Smooth muscle cell (in vitro differentiated cells): ENCODE measurements around the gene USP9X.

DNA sequence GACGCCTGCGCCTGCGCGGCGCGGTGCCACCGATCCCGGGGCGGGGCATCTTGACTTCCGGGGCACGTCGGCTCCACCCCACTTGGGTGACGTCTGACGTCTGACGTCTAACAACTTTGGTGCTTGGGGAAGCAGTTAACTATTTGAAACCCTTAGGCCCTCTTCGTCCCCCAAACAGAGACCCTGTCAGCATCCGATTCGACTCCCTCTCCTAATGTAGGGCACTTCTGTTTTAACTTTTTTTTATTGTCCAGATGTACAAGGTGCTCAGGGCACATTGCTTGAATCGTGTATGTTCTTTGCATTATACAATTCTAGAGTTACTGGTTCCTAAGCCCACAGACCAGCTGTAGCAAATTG lies 244 bp upstream of the CXorf38 start:
- RAMPAGE, long total RNA: no peak

GRCh38 chrX:41047627-41048709 lies 37.3 kb upstream of the USP9X start:
- RAMPAGE, long total RNA: no peak

- RAMPAGE, long total RNA: start-site peak on the plus strand at chrX:41085598-41085628, 22 and 22 reads in 2 replicates; start-site peak on the plus strand at chrX:41085807-41085846, 104 and 59 reads in 2 replicates
Observed at GRCh38 chrX:41085013-41085967, at the start of gene USP9X. Gene USP9X, plus strand, starts transcription at chrX:41085445.

- RAMPAGE, long total RNA: no peak
Observed at GRCh38 chrX:41091634-41092424, 6.6 kb downstream of the USP9X start.

DNA sequence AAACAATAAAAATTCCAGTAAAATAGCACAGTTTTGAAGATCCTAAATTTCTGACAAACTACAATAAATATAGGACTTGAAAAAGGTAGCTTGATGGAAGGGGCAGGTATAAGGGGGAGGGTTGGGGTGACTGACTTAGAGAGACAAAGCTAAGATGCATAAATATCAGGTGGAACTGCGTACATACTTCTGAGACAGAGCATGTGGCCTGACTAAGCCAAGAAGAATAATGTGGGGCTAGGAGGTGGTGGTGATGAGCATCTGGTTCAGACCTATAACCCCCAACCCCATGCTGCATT lies 19.7 kb downstream of the USP9X start:
- RAMPAGE, long total RNA: no peak

DNA sequence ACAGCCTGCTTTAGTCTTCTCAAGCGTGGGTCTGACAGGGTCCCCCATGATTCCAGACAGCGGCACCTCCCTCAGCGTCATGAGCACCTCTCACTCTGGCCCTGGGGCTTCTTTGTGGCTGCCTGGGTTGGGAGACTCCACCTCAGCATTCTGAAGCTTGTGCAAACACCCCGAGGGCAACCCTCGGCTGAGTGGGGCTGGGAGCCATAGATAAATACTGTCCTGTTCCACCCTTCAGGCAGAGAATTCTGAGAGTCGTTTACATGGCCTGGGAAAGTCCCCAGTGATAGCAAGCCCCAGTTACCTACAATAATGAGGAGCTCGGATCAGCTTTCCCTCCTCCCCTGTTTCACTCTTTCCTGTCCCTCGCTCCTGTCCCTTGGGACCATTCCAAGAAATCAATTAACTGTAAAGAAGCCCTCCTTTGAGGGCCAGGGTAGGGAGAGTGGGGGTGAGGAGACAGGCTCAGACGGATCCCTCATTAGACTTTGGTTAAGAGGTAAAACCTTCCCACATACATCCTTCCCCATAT lies 31.6 kb upstream of the DDX3X start:
- RAMPAGE, long total RNA: no peak

GRCh38 chrX:41302951-41303370 lies 31.0 kb upstream of the DDX3X start:
- RAMPAGE, long total RNA: no peak

DNA sequence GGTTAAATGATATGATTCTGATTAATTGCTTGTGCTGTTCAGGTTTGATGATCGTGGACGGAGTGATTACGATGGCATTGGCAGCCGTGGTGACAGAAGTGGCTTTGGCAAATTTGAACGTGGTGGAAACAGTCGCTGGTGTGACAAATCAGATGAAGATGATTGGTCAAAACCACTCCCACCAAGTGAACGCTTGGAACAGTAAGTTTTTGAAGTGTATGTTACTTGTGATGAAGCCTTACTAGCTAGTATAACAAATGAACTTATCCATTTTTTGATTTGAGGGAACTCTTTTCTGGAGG lies 8.4 kb downstream of the DDX3X start:
- RAMPAGE, long total RNA: no peak

- RAMPAGE, long total RNA: no peak
Observed at GRCh38 chrX:41346723-41347594, 13.0 kb downstream of the DDX3X start.

DNA sequence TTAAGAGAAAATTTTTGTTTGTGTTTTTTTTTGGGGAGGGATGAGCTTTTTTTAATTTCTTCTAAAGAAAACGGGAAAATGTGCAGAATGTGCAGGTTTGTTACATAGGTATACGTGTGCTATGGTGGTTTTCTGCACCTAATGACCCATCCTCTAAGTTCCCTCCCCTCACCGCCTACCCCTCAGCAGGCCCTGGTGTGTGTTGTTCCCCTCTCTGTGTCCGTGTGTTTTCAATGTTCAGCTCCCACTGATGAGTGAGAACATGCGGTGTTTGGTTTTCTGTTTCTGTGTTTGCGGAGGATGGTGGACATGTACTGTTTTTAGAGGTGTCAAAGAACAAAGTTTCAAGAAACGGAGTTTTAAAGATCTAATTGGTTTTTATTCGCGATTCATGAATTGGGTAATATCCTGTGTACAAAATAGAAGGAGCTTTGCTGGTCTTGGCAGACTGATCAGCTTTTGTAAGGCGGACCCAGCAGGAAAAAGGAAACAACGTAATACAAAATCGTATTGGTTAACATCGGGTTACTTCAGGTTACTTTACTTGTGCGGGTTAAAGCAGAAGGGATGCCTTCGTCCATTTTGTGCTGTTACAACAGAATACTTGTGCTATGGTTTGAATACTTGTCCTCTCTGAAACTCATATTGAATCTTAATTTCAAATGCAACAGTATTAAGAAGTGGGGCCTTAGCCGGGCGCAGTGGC lies 11.6 kb upstream of the NYX start:
- RAMPAGE, long total RNA: no peak

DNA sequence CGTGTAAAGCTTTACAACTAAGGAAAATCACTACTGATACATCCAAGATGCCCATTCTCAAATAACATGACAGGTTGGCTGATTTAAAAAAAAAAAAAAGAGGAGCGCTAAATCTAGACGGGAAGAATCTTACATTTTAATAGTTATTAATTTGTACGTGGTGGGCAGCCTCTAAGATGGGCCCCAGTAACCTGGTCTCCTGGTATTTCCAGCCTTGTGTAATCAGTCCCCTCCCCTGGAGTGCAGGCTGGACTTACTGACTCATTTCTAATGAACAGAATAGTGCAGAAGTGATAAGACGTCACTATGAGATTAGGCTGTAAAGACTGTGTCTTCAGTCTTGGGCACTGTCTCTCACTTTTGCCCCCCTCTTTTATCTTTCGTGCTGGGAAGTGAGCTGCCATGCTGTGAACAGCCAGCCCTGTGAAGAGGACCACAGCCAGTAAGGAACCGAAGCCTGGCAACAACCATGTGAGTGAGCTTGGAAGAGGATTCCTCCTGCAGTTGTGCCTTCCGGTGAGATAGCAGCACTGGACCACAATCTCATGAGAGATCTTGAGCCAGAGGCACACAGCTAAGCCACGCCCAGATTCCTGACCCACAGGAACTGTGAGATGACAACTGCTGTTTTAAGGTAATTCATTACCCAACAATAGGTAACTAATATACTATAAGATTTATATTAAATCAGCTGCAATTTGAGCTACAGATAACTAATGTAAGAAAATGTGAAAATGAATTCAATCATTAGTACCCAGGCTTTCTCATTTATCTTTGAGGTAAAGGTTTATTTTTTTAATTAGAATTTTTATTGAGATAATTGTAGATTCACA lies 67.5 kb upstream of the GPR34 start:
- RAMPAGE, long total RNA: no peak

GRCh38 chrX:41733756-41734363 lies 9.9 kb downstream of the GPR82 start:
- RAMPAGE, long total RNA: no peak

DNA sequence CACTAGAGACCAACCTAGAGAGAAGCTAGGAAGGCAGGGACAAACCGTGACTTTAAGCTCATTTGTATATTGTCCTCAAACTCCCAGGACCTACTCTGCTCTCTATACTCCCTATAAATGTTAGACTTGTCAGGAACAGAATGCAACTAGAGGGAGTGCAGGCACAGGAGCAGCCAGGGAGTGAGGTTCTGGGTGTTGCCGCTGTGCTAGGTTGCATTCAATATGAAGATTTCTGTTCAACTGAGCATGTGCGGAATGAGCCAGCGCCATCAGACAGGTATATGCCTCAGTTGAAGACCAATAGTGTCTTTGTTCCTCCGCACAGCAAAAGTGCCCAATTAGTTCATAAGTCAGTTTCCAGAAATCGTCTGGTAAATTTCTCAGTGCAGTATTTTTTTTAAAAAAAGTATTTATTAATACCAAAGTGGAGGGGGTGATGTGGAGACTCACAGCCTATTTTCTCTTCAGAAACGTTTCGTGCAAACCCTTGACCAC lies 1.0 kb upstream of the CASK start:
- RAMPAGE, long total RNA: no peak

GRCh38 chrX:41946104-41946488 lies 22.7 kb upstream of the CASK start:
- RAMPAGE, long total RNA: no peak

- RAMPAGE, long total RNA: no peak
Observed at GRCh38 chrX:42933963-42934888, 156.3 kb upstream of the PPP1R2C start.

- RAMPAGE, long total RNA: no peak
Observed at GRCh38 chrX:42948613-42949039, 170.7 kb upstream of the PPP1R2C start.

DNA sequence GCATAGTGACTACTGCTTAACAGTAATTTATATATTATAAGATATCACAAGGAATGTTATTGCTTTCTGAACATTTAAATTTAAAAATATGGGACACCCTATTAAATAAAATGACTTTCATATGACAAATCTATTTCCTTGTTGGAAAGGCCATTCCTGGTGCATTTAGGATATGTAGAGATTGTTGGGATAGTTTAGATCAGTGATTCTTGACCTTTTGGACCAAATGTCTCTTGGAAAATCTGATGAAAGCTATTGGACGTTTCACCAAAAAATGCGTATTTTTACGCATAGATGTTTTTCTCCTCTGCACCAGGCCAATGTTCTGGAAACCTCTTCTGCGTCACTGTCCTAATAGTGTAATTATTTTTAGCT lies 7.6 kb downstream of the MAOA start:
- RAMPAGE, long total RNA: no peak

- RAMPAGE, long total RNA: no peak
Observed at GRCh38 chrX:43702506-43703008, 46.5 kb downstream of the MAOA start.

GRCh38 chrX:44245662-44246033 lies 97.8 kb downstream of the EFHC2 start:
- RAMPAGE, long total RNA: no peak

DNA sequence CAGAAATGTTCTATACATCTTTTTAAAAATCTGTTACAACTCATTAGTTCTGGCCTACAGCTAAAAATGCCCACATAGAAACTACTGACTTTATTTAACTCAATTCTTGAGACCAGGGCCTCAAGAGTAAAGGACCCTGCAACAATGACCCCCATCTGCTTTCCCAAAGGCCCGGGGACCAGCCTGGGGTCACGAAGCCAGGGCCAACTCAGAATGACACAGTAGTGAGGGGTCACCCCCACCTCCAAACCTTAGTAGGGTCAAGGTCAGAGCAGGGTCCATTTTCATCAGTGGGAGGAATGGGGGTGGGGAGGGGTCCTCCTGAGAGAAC lies 544 bp downstream of the FUNDC1 start:
- RAMPAGE, long total RNA: no peak